GM19240 (cell line): ENCODE measurements around a stretch of chr2.

GRCh38 chr2:675985-676599 is 1.1 kb downstream of the TMEM18 start:
- RRBS = no CpG with 5 or more reads among the region's 18 CpGs

DNA sequence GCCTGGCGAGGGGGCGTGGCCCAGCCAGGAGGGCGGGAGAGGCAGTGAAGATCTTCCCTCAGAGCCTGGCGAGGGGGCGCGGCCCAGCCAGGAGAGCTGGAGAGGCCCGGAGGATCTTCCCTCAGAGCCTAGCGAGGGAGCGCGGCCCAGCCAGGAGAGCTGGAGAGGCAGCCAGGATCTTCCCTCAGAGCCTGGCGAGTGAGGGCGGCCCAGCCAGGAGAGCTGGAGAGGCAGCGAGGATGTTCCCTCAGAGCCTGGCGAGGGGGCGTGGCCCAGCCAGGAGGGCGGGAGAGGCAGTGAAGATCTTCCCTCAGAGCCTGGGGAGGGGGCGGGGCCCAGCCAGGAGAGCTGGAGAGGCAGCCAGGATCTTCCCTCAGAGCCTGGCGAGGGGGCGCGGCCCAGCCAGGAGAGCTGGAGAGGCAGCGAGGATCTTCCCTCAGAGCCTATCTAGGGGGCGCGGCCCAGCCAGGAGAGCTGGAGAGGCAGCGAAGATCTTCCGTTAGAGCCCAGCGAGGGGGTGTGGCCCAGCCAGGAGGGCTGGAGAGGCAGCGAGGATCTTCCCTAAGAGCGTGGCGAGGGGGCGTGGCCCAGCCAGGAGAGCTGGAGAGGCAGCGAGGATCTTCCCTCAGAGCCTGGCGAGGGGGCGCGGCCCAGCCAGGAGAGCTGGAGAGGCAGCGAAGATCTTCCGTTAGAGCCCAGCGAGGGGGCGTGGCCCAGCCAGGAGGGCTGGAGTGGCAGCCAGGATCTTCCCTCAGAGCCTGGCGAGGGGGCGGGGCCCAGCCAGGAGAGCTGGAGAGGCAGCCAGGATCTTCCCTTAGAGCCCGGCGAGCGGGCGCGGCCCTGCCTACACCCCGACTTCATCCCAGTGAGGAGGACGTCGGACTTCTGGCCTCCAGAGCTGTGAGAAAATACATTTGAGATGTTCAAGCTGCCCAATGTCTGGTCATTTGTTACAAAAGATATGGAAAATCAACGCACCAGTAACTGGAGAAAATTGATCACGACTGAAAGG is 63.2 kb upstream of the TMEM18 start:
- RRBS = no CpG with 5 or more reads among the region's 50 CpGs

DNA sequence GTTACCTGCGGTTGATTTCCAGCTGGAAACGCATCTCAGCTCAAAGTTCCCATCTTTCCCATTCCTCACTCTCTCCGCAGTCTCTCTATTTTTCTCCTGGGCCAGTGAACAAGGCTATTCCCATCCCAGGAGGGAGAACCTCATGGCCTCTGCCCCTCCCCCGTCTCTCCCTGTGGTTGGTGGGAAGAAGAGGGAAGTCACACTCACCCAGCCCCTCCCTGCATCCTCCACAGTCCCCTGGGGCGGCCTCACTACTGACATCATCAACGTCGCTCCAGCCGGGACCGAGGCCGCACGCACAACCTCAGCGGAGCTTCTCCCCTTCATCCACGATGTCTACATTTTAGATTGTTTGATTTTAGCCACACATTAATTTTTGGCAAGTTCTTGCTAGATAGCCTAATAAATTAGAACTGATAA is 84.4 kb upstream of the SNTG2 start:
- RRBS = no CpG with 5 or more reads among the region's 13 CpGs

GRCh38 chr2:893190-893737 is 57.4 kb upstream of the SNTG2 start:
- RRBS = no CpG with 5 or more reads among the region's 12 CpGs

DNA sequence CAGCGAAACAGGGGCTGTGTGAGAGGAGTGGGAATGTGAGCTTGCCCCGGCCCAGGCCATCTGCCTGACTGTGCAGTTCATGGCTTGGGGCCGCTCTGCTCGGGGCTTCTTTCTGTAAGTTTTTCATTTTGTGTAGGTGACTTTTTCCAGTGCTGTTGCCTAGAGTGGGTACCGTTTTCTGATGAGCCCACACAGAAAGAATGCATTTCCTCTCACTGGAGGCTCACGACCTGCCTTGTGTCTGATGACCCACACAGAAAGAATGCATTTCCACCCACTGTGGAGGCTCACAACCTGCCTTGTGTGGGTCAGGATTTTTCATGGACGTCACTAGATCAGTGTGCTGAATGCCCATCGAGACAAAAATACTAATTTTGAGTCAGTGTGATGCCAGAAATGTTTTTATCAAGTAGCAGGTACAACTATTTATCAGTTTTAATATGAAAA is 104.6 kb downstream of the SNTG2 start:
- RRBS = no CpG with 5 or more reads among the region's 8 CpGs

DNA sequence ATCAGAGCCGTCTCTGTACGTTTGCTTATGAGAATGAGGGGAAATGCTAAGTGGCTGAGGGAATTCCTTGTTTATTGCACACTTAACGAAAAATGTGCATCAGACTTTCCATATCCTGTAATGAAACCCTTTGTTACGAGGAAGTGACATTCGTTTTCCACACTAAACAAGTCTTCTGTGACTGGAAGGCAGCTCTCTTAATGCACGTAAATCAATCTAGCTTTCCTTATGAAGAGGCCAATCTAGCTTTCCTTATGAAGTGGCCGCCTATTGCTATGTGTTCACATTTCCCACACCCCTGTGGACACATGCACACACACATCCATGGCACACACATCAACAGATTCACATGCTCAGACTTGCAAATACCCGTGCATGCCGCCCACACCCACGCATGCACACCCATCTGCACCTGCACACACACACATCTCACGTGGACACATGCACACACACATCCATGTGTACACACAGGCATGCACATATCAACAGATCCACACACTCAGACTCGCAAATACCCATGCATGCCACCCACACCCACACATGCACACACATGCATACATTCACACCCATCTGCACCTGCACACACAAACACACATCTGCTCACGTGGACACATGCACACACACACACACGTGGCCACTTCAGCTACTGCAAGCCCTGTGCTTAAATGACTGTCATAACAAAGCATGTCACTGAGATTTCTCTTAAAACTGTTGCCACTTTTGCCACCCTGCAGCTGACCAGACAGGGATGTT is 186.4 kb downstream of the SNTG2 start:
- RRBS = no CpG with 5 or more reads among the region's 14 CpGs

DNA sequence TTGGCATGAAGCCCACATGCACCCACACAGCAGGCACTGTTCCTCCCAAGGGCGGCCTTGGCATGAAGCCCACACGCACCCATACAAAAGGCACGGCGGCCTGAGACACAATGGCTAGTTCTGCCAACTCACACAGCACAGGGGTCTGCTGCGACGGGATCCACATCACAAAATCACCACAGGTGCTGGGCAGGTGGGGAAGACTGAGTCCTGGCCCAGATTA is 46.6 kb upstream of the TPO start:
- RRBS = no CpG with 5 or more reads among the region's 6 CpGs

GRCh38 chr2:1503354-1504165 is 90.3 kb downstream of the TPO start:
- RRBS = no CpG with 5 or more reads among the region's 30 CpGs

DNA sequence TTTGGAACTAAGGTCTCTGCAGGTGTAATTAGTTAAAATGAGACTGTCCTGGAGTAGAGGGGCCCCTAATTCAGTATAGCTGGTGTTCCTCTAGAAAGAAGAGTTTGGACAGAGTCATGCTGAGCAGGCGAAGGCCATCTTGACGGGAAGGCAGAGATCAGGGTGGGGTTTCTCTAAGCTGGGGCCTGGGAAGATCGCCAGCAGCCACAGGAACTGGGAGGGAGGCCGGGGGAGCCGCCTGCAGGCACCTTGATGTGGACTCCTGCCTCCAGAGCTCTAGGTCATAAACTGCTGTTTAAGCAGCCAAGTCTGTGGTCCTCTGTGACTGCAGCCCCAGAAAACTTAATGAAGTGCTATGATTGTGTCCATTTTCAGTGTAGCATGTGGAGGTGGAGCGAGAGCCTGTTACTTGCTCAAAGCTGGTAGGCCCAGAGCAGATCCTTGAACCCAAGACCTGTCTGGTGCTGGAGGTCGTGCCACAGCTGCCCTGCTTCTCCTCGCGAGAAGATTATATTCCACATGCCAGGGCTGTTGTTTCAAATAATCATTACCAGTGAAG is 105.7 kb downstream of the TPO start:
- RRBS = no CpG with 5 or more reads among the region's 9 CpGs

DNA sequence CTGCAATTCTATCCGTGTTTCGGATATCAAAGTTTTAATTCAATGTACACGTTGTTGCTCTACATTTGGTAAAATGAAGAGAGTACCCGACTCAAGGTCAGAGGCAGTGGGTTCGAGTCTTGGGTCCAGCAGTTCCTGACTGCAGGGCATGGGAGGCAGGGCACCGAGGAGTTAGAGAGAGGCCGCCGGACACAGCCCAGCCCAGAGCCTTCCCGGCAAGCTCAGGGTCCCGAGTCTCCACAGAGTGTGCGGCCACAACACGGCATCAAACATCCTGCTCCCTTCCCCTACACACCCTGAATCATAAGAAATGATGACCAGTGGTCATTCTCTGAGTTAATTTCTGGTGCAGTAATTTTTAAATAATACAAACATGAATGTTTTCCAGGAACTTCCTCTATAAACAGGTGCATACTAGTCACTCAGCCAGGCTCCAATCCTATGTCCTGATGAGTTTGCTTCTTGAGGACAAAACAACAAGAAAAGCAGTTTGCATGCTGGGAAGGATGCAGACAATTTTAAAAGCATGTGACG is 118.1 kb downstream of the PXDN start:
- RRBS = no CpG with 5 or more reads among the region's 13 CpGs

- RRBS = 4% methylated on average over 6 of the region's 24 CpGs
Observed at GRCh38 chr2:1743499-1743841, 845 bp downstream of the PXDN start.

GRCh38 chr2:2646467-2646967 is 315.4 kb upstream of the MYT1L start:
- RRBS = no CpG with 5 or more reads among the region's 5 CpGs

DNA sequence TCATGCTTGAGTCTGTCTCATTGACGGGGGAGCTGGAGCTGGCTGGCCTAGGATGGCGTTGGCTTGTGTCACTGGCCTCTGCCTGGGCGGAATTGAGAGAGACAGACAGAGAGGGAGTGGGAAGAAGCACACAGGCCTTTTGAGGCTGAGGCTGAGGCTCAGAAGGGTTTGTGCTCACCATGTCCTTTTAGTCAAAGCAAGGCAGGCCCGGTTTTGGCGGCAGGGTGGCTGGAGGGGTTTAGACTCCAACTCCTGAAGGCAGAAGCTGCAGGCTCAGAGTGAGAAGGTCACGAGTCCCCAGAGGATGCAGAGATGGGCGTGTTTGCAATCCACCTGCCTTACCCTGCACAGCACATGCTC is 412.2 kb upstream of the MYT1L start:
- RRBS = no CpG with 5 or more reads among the region's 7 CpGs

- RRBS = no CpG with 5 or more reads among the region's 23 CpGs
Observed at GRCh38 chr2:3127208-3128294, 250.1 kb downstream of the EIPR1 start.

GRCh38 chr2:3242398-3243018 is 135.1 kb downstream of the EIPR1 start:
- RRBS = no CpG with 5 or more reads among the region's 14 CpGs

GRCh38 chr2:3459454-3460034 is 59.8 kb downstream of the ADI1 start:
- RRBS = 96% methylated on average over 4 of the region's 19 CpGs

GRCh38 chr2:3472293-3473265 is 46.8 kb downstream of the ADI1 start:
- RRBS = no CpG with 5 or more reads among the region's 24 CpGs

- RRBS = 92% methylated on average over 5 of the region's 13 CpGs
Observed at GRCh38 chr2:3604086-3604634, 9.2 kb downstream of the COLEC11 start.

GRCh38 chr2:3604635-3605110 is 9.8 kb downstream of the COLEC11 start:
- RRBS = no CpG with 5 or more reads among the region's 6 CpGs

DNA sequence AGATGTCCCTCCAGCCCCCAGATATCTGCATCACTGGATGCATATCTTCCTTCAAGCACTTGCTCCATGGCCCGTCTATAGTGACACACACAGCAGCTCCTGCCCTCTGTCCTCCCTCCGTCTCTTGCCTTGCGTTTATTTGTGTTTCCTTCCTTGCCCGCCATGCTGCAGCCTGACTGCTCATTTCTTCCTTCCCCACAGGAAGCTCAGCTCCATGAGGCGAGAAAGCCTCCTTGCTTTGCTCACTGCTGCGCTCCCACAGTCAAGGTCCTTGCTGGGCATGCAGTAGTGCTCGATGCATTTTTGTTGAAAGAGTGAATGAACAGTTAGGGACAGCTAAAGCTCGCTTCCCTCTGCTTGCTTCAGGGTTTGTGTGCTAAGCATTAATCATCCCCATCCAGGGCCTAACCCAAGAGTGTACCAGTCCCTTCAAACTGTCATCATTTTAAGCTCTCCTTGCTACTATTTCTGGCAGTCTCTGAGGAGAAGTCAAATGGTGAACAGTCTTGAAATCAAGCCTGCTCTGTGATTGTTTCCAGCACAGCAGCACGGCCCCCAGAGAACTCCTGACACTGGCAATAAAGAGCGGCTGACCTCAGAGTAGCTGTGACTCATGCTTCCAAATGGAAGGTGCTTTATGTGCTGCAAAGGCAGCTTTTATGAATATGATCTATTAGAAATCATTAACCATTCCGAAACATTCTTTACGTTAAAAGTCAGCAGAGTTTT is 171.7 kb upstream of the SOX11 start:
- RRBS = no CpG with 5 or more reads among the region's 12 CpGs